A549 (cell line): ENCODE measurements around the genes RPRD1B and LBP.

GRCh38 chr20:38033317-38034296, at the start of gene RPRD1B:
RPRD1B (plus strand) TSS chr20:38033746.
- PRO-cap = bidirectional peak, plus-strand start at chr20:38033531, minus-strand start at chr20:38033456
CAGE:
- cytosol, long polyA plus RNA = no peak
- long polyA plus RNA = no peak
- nucleus, long polyA plus RNA = start-site peak on the minus strand at chr20:38033423-38033447, 46 and 71 reads in 2 replicates

- PRO-cap = no peak
CAGE:
- cytosol, long polyA plus RNA = no peak
- long polyA plus RNA = no peak
- nucleus, long polyA plus RNA = no peak
Observed at GRCh38 chr20:38084271-38085337, 51.1 kb downstream of the RPRD1B start.

DNA sequence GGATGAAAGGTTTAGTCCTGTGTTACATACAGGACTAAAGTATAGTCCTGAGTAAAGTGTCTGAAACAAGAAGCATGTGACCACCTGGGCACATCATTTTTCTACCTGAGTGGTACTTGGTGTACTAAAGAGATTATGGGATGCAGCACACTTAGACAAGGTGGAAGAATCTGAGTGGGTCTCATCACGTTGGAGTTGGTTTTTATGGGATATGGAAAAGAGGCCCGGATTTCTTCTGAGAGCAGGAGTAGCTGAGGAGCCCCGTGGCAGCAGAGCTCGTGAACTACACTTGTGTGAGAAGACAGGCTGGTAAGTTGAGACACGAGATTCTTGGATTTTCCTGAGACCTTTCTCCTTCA, 51.8 kb downstream of the RPRD1B start:
- PRO-cap = no peak
CAGE:
- cytosol, long polyA plus RNA = no peak
- long polyA plus RNA = no peak
- nucleus, long polyA plus RNA = no peak

GRCh38 chr20:38109805-38110632, 55.1 kb downstream of the TGM2 start:
- PRO-cap = no peak
CAGE:
- cytosol, long polyA plus RNA = no peak
- long polyA plus RNA = no peak
- nucleus, long polyA plus RNA = no peak

DNA sequence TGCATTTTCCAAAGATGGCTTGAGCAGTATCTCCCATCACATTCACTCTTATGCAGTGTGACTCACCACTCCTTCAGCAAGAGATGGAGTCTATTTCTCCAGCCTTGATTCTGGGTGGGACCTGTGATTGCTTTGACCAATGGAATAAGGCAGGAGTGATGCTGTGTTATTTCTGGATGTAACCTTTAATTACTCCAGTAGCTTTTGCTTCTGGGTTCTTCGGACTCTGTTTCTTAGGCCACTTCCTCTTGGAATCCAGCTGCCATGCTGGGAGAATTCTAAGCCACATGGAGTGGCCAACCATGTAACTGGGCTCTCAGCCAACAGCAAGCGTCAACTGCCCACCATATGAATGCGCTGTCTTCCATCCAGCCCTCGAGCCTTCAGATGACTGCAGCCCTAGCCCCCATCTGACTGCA, 50.7 kb downstream of the TGM2 start:
- PRO-cap = no peak
CAGE:
- cytosol, long polyA plus RNA = no peak
- long polyA plus RNA = no peak
- nucleus, long polyA plus RNA = no peak

DNA sequence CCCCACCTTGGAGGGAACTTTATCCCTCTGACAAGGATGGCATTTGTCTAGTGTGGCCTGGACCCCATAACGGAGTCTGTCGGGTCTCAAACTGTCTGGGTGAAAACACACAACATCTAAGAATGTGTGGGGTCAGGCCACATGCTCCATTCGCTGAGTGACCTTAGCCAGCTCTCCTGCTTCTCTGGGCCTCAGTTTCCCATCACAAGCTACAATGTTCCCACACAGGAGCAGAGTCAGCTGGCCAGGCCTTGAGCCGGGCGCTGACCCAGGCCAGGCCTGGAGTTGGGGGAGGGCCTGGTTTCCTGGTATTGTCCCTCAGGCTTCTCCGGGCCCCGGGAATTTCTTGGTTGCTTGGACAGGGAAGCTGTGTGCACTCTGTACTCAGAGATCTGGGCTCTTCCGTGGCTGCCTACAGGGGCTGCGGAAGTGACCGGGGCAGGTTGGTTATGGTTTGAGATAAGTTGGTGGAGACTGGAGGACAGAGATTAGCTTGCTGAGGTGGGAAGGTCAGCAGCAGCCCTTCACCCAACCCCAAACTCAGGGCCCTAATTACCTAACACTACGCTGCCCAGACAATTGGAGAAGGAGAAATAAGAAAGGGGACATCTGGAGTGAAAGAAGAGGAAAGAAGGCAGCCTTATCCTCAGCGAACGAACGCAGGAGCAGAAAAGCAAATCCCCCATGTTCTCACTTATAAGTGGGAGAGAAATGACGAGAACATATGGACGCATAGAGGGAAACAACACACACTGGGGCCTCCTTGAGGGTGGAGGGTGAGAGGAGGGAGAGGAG, 6.3 kb downstream of the TGM2 start:
- PRO-cap = no peak
CAGE:
- cytosol, long polyA plus RNA = no peak
- long polyA plus RNA = no peak
- nucleus, long polyA plus RNA = no peak

DNA sequence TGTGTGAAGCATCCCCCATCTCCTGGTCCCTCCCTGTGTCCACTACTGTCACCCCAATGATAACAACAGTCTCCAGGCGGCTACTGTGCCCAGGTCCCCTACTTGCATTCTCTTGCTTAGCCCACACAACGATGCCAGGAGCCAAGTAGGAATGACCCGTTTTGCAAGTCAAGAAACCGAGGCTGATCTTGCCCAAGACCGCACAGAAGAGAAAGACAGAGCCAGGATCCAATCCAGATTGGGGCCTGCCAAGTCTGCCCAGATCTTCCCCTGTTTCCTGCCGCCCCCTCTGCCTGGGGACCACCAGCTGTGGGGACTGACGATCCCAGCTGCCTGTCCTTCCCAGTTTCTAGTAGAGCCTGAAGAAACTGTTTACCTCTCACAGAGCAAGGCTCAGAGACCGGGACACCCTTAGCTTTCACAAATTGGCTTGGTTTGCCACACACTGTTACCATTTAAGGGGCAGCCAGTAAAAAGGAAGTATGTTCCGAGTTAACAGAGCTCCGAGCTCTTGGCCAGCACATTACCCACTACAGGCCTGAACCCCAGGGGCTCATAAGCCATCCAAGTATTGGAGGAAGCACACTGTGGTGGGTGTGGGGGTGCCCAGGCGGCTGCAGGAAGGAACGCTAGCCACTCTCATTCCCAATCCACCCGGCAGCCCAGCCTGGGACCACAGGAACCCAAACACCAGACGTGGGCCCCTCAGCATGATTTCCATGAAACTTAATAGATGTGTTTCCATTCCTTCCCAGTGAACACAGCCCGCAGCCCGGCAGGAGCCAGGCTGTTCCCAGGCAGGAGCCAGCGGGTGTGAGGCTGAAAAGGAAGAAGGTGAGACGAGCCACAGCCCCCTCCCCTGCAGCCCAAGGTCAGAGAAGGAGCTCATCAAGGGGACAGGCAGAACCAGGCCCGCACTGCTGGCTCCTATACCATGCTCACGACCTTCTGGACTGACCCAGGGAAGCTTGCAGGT, 8.0 kb downstream of the KIAA1755 start:
- PRO-cap = no peak
CAGE:
- cytosol, long polyA plus RNA = no peak
- long polyA plus RNA = no peak
- nucleus, long polyA plus RNA = no peak

GRCh38 chr20:38317292-38317726, 13.4 kb downstream of the BPI start:
- PRO-cap = no peak
CAGE:
- cytosol, long polyA plus RNA = no peak
- long polyA plus RNA = no peak
- nucleus, long polyA plus RNA = no peak

- PRO-cap = no peak
CAGE:
- cytosol, long polyA plus RNA = no peak
- long polyA plus RNA = no peak
- nucleus, long polyA plus RNA = no peak
Observed at GRCh38 chr20:38346214-38347277, at the start of gene LBP. LBP (plus strand) TSS chr20:38346482.

DNA sequence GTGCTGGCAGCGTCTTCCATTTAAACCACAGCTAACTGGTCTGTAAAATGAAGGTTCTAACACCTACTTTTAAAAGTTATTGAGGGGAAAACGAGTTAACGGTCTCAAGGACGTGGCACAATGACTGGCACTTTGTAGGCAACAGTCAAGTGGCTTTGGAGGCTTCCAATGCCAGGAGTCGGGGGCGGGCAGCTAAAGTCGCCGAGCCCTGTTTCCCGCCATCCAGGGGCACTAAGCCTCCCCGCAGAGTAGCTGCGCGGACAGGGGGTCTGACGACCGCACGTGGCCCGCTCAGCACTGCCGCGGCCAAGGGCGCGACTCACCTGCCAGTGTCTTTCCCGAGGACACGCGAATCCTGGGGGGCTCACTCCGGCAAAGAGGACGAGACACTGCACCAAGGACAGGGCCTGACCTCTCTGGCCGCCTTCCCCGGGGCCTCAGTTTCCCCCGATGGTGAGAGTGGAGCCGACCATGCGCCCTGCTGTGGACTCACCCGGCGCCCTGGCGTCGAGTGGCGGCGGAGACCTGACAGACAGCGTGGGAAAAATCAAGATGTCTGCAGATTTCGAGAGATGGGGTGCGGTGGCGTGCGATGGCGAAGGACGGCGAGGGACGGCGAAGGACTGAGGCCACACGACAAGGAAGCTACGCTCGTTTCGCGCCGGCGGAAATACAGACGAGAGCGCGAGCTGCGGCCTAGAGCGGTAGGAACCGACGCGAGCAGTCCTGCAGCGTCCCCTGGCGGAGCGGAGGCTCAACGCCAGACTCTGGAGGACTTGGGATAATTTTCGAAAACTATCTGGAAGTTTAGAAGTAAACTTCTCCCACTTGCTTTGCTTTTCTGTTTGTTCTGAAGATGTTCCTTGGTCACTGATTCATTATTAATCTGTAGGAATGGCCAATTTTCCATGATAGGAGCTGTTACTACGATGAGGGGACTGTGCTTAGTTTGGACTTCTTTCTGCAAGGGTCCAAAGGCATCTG, 37.6 kb upstream of the RALGAPB start:
- PRO-cap = unidirectional peak, minus-strand start at position 625 of the sequence
CAGE:
- cytosol, long polyA plus RNA = start-site peak on the minus strand centred at position 609 of the sequence, 104 bp wide, 458 and 1,381 reads in 2 replicates
- long polyA plus RNA = start-site peak on the minus strand centred at position 637 of the sequence, 47 bp wide, 535 and 521 reads in 2 replicates
- nucleus, long polyA plus RNA = start-site peak on the minus strand centred at position 625 of the sequence, 72 bp wide, 249 and 629 reads in 2 replicates

DNA sequence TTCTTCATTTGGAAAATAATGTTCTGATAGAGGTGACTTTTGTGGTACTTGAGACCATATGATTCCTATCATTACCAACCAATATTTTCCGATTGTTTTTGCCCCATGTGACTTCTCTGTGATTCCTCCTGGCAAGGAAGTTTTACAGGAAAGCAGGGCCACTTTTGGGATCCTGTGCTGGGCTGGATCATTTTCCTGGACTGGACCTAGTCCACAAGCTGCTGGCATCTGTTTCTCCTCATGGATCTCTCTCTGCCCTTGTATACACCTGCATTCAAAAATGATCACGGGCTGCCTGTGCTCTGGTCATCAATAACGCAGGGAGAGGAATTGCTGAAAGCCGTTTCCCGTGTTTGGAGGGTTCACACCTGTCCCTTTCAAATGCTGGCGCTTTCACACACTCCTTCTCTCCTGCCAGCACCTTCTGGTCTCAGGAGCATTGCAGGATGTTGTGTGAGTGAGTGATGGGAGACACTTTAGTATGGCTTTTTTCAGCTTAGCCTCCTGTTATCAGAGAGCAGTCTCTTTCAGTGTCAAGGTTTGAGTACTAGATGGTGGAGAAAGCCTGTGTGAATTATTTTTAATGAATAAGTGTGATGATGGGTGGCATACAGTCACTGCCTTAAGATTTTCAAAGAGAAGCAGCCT, 23.4 kb upstream of the RALGAPB start:
- PRO-cap = no peak
CAGE:
- cytosol, long polyA plus RNA = no peak
- long polyA plus RNA = no peak
- nucleus, long polyA plus RNA = no peak

DNA sequence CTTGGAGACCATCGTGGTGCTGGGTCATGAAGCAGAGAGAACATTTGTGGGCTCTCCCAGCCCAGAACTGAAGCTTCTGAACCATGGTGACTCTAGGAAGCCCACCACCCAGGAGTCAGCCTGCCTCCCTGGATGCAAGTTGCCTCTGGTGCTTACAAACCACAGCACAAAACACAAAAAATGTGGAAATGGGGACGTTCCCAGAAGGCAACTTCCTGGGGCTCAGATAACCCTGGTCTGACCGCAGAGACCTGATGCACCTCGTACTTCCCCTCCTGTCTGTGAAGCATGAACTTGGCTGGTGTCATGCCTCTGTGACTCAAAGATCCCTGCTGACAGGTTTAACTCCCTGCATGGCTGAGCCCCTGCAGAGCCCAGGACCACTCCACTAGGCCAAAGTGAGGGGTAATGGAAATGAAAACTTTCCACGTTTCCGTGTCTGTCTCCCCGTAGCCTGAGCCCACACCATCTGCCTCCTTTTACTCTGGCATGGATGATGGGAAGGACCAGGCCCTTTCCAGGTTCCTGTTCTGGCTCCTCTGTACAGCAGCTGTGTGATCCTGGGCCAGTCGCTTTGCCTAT, 57.6 kb downstream of the PPP1R16B start:
- PRO-cap = no peak
CAGE:
- cytosol, long polyA plus RNA = no peak
- long polyA plus RNA = no peak
- nucleus, long polyA plus RNA = no peak

GRCh38 chr20:38870627-38871490, 55.4 kb upstream of the FAM83D start:
- PRO-cap = no peak
CAGE:
- cytosol, long polyA plus RNA = no peak
- long polyA plus RNA = no peak
- nucleus, long polyA plus RNA = no peak

DNA sequence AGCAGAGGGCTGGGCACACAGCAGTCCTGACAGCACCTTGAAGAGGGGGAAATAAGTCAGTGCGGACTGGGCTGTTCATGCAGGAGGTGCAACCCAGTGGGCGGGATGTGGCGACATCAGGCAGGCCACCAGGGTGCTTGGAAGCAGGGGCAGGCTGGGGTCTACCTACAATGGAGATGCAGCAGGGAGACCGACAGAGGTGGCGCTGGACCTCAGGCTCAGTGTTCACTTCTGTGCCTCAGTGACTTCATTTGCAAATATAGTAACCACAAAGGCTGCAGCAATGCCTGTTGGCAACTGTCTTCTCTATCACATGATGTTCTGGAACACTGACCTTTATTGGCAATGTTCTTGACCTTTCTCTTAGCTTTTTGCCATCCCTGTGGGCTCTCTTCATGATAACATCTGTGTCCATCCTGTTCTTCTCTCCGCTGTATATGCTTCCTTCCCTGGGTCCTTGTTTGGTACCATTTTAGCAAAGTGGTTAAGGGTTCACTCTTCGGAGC, 44.7 kb upstream of the FAM83D start:
- PRO-cap = no peak
CAGE:
- cytosol, long polyA plus RNA = no peak
- long polyA plus RNA = no peak
- nucleus, long polyA plus RNA = no peak

DNA sequence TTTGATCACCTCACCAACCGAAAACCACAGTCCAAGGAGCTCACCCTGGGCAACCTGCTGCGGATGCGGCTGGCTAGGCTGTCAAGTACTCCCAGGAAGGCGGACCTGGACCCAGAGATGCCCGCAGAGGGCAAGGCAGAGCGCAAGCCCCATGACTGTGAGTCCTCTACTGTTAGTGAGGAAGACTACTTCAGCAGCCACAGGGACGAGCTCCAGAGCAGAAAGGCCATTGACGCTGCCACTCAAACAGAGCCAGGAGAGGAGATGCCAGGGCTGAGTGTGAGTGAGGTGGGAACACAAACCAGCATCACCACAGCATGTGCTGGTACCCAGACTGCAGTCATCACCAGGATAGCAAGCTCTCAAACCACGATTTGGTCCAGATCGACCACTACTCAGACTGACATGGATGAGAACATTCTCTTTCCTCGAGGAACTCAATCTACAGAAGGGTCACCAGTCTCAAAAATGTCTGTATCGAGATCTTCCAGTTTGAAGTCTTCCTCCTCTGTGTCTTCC, 10.4 kb upstream of the DHX35 start:
- PRO-cap = no peak
CAGE:
- cytosol, long polyA plus RNA = no peak
- long polyA plus RNA = no peak
- nucleus, long polyA plus RNA = no peak

DNA sequence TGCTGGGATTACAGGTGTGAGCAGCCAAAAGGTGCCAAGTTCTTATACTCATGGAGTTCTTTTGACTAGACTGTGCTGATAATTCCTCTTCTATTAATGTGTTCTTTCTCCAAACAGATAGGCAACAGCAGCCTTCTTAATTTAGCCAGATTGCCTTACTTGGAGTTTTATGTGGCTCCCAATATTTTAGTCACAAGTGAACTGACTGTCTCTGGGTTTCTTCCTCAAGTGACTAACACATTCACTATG, 8.0 kb downstream of the DHX35 start:
- PRO-cap = no peak
CAGE:
- cytosol, long polyA plus RNA = no peak
- long polyA plus RNA = no peak
- nucleus, long polyA plus RNA = no peak

- PRO-cap = no peak
CAGE:
- cytosol, long polyA plus RNA = no peak
- long polyA plus RNA = no peak
- nucleus, long polyA plus RNA = no peak
Observed at GRCh38 chr20:39037147-39037538, 75.0 kb downstream of the DHX35 start.

GRCh38 chr20:40323261-40323967, 365.6 kb downstream of the MAFB start:
- PRO-cap = no peak
CAGE:
- cytosol, long polyA plus RNA = no peak
- long polyA plus RNA = no peak
- nucleus, long polyA plus RNA = no peak

- PRO-cap = no peak
CAGE:
- cytosol, long polyA plus RNA = no peak
- long polyA plus RNA = no peak
- nucleus, long polyA plus RNA = no peak
Observed at GRCh38 chr20:40414929-40415178, 274.2 kb downstream of the MAFB start.

- PRO-cap = no peak
CAGE:
- cytosol, long polyA plus RNA = no peak
- long polyA plus RNA = no peak
- nucleus, long polyA plus RNA = no peak
Observed at GRCh38 chr20:40498055-40498755, 190.8 kb downstream of the MAFB start.